ENCODE data around the genes XG and VCX2.

DNA sequence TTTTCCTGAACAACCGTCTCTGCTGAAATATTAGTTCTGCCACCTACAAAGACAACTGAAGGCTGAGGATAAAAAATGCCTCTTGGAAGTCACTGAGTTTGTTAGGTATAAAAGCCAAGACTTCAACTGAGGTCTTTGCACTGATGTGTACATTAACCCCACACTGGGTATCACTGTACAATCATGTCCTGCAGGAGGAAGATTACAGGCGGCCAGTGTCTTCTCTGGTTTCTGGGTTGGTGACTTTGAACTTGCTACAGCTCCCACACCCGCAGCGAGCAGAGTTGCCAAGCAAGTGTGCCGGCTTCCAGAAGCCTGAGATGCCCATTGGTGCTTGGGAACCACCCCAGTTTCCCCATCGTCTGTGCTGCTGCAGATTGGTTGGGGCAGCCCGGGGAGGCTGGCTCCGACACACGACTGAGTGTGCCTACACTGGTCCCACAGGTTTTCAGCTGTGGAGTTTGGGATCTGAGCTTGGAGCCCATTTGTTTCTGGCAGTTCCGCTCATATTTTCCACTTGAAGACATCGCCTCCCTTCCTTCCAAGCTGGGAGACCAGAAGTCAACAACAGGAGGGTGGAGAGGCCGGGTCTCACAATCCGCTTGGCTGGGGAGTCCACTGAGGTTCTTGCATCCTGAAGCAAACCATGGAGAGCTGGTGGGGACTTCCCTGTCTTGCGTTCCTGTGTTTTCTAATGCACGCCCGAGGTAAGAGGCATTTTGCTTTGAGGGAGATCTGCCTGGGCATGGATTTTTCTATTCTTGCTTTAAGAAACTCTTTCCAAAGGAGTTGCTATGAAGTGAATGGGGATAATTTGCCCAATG is at the start of gene XG:
Gene XG (plus strand): TSS at position 412 of the 824 bp plus-strand sequence.
- PRO-cap: no peak

- PRO-cap: no peak
These were observed 35.5 kb downstream of the GYG2 start for GRCh38 chrX:2863843-2864980.

DNA sequence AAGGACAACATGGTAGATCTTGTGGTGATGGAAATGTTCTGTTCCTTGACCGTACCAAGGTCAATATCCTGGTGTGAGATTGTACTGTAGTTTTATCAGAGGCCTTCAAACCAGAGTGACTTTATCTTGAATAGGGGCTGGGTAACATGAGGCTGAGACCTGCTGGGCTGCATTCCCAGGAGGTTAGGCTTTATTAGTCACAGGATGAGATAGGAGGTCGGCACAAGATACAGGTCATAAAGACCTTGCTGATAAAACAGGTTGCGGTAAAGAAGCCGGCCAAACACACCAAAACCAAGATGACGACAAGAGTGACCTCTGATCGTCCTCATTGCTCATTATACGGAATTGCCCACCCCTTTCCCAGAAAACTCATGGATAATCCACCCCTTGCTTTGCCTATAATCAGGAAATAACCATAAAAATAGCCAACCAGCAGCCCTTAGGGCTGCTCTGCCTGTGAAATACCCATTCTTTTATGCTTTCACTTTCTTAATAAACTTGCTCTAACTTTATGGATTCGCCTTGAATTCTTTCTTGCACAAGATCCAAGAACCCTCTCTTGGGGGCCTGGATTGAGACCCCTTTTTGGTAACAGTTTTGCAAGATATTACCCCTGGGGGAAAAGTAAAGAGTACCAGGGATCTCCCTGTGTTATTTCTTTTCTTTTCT is 123.9 kb upstream of the MXRA5 start:
- PRO-cap: no peak

- PRO-cap: bidirectional peak, plus-strand start at chrX:3712493, minus-strand start at chrX:3712397
These were observed 1.2 kb downstream of the PRKX start for GRCh38 chrX:3711929-3712914.

DNA sequence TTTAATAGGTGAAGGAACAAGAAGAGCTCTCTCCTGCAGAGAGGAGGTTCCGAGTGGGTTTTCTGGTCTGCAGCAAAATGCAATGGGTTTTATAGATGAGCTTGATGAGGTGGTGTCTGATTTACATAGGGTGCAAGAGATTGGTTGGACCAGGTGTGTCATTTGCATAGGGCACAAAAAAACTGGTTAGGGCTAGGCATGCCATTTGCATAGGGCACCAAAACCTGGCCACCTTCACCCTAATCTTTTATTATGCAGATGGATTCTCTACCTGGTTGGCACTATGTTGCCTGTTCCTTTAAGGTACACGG is 94.4 kb upstream of the PRKX start:
- PRO-cap: no peak

- PRO-cap: unidirectional peak, minus-strand start at chrX:6227075
These were observed 1.7 kb downstream of the NLGN4X start for GRCh38 chrX:6226592-6227643.

GRCh38 chrX:8171211-8171613 is at the start of gene VCX2:
TSS of gene VCX2 (minus strand) at chrX:8171267.
- PRO-cap: no peak

GRCh38 chrX:9164482-9165311 is 130.8 kb upstream of the FAM9B start:
- PRO-cap: no peak

- PRO-cap: bidirectional peak, plus-strand start at chrX:9336806, minus-strand start at chrX:9336509
These were observed 128.6 kb upstream of the TBL1X start for GRCh38 chrX:9336334-9336641.

DNA sequence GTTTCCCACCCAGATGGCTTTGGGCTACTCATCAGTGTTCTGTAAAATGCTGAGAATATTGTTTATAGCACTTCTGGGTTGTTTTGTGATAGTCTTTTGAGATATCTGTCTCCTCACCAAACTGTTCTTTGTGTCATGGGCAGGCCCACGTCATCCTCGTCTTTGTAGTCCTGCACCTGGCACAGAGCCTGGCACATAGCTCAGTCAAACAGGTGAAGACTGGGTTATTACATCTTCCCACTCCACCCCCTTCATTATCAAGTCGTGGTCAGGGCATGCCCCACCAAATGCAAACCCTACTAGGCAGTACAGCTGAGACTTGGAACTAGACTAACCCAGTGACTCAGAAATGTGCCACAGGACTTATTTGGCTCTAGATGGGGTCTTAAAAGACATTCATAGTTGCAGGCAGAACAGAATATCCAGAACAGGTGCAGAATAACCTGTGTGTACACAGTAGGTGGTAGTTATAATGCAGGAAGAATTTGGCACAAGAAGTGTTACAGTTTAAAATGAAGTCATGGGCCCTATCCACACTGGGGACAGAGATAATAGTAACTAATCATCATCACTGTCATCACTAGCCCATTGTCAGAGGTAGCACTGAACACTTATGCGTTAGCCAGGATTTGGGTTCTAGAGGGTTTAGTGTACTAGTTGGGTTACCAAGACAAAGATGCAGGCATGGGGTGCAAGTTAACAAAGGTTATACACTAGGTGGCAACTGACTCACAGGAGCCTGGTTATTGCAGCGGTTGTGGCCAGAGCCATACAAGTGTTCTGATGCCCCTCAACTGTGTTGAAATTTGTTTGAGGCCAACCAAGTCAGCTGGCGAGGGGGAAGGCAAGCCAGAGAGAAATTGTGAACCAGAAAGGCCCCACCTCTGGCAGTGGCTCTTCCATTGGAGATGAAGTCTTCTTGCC is 75.0 kb downstream of the TBL1X start:
- PRO-cap: no peak

DNA sequence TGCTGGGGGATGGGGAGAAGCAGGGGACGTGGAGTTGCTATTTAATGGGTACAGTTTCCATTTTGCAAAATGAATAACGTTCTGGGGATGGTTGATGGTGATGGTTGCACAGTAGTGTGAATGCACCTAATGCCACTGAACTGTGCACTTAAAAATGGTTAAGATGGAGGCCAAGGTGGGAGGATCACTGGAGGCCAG is 103.2 kb downstream of the GPR143 start:
- PRO-cap: no peak

- PRO-cap: no peak
These were observed 77.8 kb downstream of the GPR143 start for GRCh38 chrX:9687846-9688338.

DNA sequence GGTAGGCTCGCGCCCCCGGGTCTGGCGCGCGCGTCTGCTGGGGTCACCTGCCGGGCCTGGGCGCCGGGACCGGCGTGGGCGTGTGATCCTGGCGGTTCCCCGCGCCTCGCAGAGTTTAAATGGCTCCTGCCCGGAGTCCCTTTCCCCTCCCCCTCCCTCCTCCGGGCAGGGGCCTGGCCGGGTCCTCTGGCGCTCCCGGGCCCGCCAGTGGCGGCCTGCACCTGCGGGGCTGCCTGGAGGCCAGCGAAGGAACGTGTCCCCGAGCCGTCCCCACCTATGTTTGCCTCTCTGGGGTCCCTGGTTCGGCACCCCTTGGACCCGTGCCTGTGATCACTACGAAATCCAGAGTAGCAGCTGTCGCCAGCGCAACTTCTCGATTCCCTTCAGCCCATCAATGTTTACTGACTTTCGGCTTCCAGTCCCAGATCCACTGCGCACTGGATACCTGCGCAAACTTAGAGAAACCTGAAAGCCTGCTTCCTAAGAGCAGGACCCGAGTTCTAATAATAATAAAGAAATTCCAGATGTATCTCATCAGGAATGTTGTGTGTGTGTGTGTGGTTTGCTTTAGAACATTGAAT is 656 bp downstream of the SHROOM2 start:
- PRO-cap: no peak

DNA sequence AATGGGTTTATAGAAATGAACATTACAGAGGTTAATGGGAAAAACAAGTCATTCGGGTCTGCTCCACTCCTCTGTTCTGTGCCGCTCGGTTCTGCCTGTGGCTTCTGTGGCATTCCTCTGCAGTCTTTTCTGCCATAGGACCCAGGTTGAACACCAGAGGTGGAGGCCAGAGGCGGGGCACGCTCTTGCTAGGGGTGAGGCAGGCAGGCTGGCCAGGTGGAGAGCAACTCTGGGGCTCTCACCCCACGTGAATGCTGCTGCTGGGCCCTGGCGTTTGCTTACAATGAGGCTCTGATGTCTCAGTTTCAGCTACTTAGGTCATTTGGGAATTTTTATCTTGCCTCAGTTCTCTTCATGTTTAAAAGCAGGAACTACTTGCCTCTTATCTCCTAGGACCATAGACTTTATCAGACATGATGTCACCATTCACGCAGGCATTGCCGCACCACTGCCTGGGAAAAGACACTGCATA is 84.6 kb upstream of the CLDN34 start:
- PRO-cap: no peak

DNA sequence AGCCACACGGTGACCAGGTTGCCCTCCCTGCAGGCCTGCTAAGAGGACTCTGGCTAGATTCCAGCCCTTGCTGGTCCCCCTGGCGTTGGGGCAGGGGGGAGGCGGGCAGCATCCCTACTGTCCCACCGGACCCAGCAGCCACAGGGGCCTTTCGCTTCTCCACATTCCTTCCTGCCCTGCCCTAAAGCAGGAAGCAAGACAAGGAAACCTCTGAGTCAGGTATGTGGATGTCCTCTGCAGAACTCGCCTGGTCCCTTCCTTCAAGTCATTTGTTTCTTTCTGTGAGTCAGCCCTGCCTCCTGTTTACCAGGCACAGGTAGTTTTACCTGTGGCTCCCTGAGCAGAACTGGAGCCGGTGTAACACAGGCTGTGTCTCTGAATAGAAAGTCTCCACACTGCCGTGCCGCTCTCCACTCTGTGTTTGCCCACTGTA is 60.2 kb upstream of the CLDN34 start:
- PRO-cap: no peak

GRCh38 chrX:10014041-10014454 is 46.9 kb downstream of the CLDN34 start:
- PRO-cap: no peak

DNA sequence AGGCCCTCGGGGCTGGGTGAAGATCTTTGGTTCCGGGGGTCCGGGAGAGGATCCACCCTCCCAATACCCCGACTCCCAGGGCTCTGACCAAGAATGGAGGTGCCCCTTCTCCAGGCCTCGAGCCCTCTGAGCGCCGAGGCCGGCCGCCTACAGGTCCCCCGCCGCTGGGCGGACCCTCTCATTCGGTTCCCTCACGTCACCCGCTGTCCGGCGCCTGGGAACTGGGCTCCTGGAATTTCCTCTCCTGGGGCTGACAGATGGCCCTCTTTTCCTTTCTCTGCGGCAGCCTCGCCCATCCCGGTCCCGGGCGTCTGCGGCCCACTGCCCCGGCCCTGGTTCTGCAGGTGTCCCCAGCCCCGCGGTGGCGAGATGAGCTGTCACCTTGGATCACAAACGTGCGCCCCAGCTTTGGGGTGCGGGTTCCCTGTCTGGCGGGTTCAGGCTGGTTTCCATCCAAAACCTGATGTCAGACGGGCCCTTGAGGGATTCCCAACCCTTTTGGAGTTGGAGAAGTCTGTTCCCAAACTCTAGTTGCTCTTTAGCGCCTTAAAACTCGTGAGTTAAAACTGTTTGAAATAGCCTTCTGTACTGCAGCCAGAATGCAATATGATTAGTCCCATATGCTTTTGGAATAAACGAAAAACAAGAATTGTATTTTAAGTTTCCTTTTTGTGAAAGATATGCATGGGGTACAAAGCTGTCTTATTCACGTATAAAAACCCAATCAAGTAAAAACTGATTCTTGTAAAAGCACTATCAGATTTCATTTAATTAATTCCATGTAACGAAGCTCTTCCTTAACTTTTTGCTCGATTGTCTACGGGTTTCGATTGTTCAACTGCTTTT is 49.2 kb downstream of the CLDN34 start:
- PRO-cap: bidirectional peak, plus-strand start at position 264 of the sequence, minus-strand start at position 128 of the sequence

DNA sequence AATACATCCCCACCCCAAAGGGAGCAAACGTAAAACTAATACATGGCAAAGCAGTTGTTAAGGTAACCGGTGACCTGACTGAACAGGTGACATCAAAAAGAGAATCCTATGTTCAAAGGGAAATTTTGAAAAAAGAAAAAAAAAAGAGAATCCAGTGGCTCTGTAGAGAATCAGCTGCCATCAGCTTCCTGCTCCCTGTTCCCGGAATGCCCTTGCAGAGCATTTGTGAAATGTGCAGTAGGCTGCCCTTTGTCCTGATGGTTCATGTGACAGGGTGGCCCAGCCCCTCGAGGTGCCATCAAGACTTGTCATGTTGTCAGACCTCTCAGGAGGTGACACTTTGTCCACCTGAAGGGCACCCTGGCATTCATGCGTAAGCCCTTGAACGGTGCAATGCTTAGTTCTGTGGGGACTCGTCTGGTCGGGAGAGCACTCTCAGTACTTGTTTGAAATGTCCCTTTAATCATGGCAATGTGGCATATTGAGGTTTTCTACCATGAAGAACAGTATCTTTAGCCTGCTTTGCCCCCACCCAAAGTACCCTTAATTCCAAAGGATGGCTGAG is 71.4 kb downstream of the CLDN34 start:
- PRO-cap: no peak

- PRO-cap: unidirectional peak, plus-strand start at chrX:10098379
These were observed 58.5 kb upstream of the CLCN4 start for GRCh38 chrX:10098098-10098803.

GRCh38 chrX:10106589-10107290 is 50.0 kb upstream of the CLCN4 start:
- PRO-cap: bidirectional peak, plus-strand start at chrX:10107089, minus-strand start at chrX:10106986

Measured in vermiform appendix (tissue), 1 donor.